Gastroesophageal sphincter (tissue), 4 donors: ENCODE results near the genes ASIC5 and ETFDH.

DNA sequence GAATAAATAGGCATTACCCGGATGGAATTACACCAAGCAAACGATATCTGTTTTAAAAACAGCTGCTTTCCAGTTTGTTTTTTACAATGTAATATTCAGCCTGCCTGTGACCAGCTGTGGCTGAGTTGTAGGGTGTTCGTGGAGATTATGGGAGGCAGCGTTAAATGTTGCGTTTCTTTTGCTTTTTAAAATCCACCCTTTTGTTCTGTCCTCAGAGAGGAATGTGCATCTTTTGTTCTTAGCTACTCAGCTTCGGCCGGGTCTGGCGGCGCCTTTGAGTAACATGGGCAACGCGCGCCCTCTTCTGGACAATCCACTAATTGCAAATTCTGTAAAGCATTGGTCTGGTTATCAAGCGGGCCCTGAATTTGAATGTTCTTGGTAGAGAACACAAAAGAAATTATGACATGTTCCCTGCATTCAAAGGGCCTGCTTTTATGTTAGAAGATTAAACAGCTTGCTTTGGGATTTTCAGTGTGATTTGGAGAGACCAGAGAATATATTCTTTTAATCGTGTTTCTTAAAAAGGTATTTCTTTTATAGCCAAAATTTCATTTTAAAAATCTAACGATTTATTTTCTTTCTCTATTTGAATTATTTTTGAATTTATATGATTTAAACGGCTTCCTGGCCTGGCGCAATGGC is 76.3 kb upstream of the TRIM2 start:
- PRO-cap, result no peak
- RAMPAGE, long total RNA, 4 experiments, result no peak in any of the 4 experiments

- PRO-cap, result no peak
- RAMPAGE, long total RNA, 4 experiments, result no peak in any of the 4 experiments
These were observed 31.0 kb downstream of the TMEM131L start for GRCh38 chr4:153497076-153497663.

GRCh38 chr4:153538755-153539303 is 72.7 kb downstream of the TMEM131L start:
- PRO-cap, result no peak
- RAMPAGE, long total RNA, 4 experiments, result no peak in any of the 4 experiments

DNA sequence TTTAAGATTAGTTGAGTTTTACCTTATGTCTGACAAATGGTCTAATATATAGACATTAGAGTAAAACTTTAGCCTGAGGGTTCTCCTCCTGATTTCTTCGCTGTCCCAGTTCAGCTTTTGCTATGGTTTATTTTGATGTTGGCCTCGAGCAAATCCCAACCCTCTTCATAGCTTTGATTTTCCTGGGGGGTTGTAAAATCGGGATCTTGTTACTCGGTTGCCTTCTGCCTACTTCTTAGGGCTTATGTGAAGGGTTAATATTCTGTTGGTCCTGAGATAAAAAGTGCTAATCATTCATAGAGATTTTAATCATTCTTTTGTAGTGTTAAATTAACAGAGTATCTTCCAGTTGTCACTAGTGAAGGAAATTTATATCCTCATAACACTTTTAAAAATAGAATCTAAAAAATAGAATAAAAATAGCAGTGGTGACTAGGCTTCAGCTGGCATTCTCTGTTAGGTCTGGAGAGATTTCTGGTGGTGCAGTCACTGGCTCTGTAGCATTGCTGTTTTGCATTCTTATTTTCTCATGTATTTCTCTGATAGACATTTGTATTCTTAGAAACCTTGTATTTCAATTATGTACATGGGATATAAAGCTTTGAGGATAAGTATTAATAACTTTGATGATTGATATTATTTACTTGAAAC is 87.5 kb downstream of the TMEM131L start:
- PRO-cap, result unidirectional peak, plus-strand start at position 449 of the sequence
- RAMPAGE, long total RNA, 4 experiments, result no peak in any of the 4 experiments

GRCh38 chr4:153652415-153652835 is 31.7 kb upstream of the TLR2 start:
- PRO-cap, result bidirectional peak, plus-strand start at chr4:153652680, minus-strand start at chr4:153652579
- RAMPAGE, long total RNA, 4 experiments, result no peak in any of the 4 experiments

DNA sequence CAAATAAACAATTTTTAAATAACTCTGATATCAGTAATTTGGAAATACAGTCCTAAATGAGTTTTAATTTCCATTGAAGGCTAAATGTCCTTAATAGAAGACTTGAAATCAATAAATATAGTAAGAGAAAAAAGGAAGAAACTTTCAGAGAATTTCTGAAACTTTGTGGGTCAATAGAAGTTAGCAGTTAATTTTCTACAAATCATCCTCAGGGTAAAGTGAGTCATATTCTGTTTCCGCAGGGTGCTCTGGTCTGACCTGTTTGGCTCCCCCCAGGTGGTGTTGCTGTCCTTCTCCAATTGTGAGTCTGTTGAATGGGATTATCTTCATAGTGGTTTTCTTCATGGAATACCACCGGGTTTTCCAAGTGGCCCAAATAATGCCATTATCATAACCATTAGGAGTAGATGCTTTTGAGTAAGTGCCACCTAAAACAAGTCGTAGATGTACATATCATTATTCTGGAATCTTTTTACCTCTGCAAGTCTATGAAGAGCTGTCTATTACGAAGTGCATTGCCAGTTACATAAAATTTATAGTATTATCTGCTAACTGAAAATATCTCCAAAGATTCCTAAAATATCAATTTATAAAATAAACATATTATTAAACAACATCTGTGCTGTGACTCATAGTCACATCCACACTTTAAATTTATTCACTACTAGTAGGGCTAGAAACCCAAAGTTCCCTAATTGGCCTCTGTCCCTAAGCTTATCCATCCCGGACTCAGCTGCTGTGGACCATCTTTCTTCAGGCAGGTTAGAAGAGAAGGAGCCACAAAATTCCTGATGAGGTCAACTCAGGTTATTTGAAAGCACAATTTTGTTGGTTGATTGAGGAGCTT is 7.6 kb downstream of the FGG start:
- PRO-cap, result no peak
- RAMPAGE, long total RNA, 4 experiments, result no peak in any of the 4 experiments

- PRO-cap, result no peak
- RAMPAGE, long total RNA, 4 experiments, result no peak in any of the 4 experiments
These were observed 1.9 kb downstream of the FGG start for GRCh38 chr4:154610372-154611107.

DNA sequence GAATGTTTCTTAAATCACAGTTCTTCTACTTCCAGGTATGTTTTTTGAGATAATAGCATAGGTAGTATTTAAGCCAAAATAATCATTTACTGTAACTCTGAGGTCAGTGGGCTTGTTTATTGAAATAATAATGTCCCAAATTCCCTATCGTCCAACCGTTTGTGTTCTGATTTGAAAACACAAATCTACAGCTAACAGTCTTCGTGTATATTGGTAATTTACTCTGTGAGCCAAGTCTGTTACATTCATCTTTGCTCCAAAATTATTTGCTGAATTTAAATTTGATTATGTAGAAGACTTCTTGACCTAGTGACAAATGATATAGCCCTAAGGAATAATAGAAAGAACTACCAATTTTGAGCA is 3.0 kb upstream of the FGG start:
- PRO-cap, result no peak
- RAMPAGE, long total RNA, 4 experiments, result no peak in any of the 4 experiments

GRCh38 chr4:155304408-155305284 is 72.1 kb downstream of the MAP9 start:
- PRO-cap, result no peak
- RAMPAGE, long total RNA, 4 experiments, result no peak in any of the 4 experiments

DNA sequence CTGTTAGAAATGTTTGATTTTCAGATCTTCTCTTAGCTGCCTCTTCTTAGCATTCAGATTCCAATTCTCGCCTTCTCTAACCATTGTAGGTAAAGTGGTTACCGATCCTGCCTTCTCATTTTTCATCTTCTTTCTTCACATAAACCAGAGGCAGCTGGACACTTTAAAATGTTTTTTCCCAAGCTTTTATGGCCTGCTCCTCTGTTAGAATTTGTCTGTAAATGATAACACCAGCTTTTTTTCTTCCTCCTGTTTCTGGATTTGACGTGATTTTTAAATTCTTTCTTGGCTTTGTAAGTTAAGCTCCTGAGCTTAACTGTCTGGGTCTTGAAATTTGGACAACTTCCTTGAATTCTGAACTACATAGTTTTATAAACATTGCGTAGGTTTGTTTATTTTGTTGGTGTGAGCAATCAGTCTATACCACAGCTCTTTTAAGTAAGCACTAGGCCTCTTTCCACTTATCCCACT is 144.6 kb upstream of the GUCY1A1 start:
- PRO-cap, result no peak
- RAMPAGE, long total RNA, 4 experiments, result start-site peak on the minus strand in 1 of 4 experiments, centred at position 136 of the sequence, 6 reads per replicate

GRCh38 chr4:155526516-155526911 is 140.1 kb upstream of the GUCY1A1 start:
- PRO-cap, result no peak
- RAMPAGE, long total RNA, 4 experiments, result no peak in any of the 4 experiments

GRCh38 chr4:155866183-155866436 is at the start of gene ASIC5:
Gene ASIC5 (minus strand): TSS chr4:155866277.
- PRO-cap, result no peak
- RAMPAGE, long total RNA, 4 experiments, result no peak in any of the 4 experiments

DNA sequence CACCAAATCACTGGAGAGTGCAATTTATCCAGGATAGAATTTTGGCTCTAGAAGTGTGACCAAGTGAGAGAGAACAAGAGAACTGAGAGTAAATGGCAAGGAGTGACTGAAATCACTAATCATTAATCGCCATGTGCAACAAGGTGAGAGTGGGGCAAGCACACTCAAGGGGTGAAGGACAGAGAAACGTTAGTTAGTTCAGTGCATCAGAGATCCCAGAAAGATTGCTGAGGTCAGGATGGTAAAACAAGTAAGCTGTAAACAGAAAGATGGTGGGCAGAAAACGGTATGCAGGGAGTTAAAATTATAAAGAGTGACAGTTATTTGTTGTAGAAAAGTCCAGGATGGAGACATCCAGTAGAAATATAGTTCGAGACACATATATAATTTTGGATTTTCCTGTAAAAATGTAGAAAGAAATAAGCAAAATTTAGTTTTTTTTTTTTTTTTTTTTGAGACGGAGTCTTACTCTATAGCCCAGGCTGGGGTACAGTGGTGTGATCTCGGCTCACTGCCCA is 17.9 kb upstream of the ASIC5 start:
- PRO-cap, result no peak
- RAMPAGE, long total RNA, 4 experiments, result no peak in any of the 4 experiments

- PRO-cap, result bidirectional peak, plus-strand start at chr4:156946766, minus-strand start at chr4:156946683
- RAMPAGE, long total RNA, 4 experiments, result no peak in any of the 4 experiments
These were observed 24.9 kb downstream of the PDGFC start for GRCh38 chr4:156946470-156947396.

DNA sequence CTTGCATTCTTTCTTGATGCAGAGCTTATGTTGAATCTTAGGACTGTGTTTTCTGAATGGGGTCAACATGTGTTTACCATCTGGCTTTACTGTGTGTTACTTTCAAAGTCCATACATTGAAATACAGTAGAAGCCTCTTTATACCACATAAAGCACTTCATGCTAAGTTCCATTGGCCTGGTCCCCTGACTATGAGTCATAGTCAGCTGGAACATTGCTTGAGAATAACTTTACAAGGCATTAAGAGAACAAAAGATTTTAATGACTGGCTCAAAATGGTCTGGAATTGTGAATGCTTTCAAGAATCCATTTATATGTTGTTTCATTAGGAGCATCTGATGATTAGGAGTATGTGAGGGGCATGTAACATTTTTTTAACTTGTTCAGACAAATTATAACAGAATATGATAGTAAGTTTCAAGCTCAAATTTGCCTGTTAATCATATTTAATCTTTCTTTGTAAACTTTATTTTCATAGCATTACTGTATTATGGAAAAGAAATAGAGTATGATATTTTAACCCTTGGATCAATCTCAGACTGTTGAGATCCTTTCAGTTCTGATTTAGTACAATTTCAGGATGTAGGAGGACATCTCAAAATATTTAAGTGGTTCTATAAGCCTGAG is 152.4 kb downstream of the GASK1B start:
- PRO-cap, result no peak
- RAMPAGE, long total RNA, 4 experiments, result no peak in any of the 4 experiments

- PRO-cap, result no peak
- RAMPAGE, long total RNA, 4 experiments, result no peak in any of the 4 experiments
These were observed 13.3 kb upstream of the TMEM144 start for GRCh38 chr4:158196845-158197542.

DNA sequence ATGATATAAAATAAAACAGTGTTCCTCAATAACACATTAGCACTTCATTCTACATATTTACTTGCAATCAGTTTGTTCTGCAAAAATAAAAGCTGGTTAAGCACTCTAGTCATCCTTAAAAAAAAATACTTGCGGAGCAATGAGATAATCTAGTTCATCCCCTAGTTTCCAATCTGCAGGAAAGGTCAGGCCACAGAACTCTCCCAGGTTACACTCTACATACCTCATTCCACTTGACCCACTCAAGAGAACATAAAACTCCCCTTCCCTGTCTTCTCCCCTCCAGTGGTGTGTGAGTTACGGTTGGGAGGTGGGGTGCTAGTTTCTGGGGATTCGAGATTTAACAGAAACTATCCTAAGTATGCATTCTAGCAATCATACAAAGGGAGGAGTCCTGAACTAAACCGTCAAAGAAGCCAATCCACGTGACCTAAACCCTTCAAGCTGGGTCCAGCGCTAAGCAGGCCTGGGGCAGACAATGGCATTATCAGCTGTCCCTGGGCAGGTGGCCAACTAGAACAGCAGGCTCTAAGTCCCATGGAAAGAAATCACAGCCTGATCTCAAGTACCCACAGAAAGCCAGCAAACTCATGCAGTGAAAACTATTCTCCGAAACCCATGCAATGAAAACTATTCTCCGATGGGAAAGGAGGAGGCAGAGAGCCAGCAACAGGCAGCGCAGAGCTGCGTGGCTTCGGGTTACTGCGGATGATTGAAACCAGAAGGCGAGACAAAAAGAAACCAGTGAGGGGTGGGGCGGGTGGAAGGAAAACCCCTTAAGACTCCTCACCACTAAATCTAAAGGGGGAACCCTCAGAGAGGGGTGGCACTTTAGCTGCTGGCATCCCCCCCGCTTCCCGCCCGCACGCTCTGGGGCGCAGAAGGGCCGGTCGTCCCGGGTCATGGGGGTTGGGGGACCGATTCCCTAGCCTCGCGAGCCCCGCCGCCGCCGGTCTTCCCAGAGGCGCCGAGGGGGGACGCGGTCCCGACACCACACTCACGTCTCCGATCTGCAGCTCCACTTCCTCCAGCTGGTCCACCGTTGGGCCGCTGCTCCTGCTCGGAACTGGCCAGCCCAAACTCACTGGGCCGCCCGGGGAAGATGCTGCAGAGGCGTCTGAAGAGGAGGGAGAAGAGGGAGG is 701 bp downstream of the C4orf46 start:
- PRO-cap, result unidirectional peak, plus-strand start at position 679 of the sequence
- RAMPAGE, long total RNA, 4 experiments, result no peak in any of the 4 experiments

DNA sequence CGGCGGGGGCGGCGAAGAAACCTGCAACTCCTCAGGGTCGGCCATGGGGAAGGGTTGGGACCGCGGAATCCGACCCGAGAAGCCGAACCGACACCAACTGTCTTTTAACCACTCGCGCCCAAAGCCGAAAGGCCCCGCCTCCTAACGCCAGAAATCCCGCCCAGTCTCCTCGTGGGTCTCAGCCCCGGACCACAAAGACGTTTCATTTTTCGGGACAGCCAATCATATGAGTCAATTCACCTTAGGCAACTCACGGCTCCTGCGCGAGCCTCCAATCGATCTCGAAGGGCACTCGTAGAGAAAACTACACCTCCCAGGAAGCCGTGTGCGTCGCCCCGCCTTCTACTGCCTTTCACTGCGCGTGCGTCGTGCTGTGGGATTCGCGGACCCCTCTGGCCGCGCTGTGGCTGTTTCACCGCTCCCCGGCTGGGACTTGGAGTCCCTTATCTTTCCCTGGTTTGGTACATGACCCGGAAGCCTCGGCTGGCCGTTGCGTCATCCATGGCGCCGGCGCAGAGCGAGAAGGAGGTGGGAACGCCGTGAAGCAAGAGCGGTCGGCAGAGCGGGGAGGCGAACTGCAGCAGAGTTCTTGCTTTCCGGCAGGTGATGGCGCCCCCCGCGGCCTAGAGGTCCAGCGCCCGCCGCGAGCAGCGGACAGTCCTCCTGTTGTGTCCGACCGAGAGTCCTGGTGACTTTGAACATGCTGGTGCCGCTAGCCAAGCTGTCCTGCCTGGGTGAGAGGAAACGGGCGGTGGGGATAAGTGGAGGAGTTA is at the start of gene ETFDH:
TSS of gene ETFDH (plus strand) at position 540 of the 773 bp plus-strand sequence.
- PRO-cap, result bidirectional peak, plus-strand start at position 379 of the sequence, minus-strand start at position 143 of the sequence; bidirectional peak, plus-strand start at position 657 of the sequence, minus-strand start at position 435 of the sequence
- RAMPAGE, long total RNA, 4 experiments, result start-site peak on the plus strand in 3 of 4 experiments, centred at positions 559 to 562 of the sequence, 84 to 364 reads per replicate; start-site peak on the minus strand in 4 of 4 experiments, centred at positions 111 to 292 of the sequence, 11 to 46 reads per replicate

DNA sequence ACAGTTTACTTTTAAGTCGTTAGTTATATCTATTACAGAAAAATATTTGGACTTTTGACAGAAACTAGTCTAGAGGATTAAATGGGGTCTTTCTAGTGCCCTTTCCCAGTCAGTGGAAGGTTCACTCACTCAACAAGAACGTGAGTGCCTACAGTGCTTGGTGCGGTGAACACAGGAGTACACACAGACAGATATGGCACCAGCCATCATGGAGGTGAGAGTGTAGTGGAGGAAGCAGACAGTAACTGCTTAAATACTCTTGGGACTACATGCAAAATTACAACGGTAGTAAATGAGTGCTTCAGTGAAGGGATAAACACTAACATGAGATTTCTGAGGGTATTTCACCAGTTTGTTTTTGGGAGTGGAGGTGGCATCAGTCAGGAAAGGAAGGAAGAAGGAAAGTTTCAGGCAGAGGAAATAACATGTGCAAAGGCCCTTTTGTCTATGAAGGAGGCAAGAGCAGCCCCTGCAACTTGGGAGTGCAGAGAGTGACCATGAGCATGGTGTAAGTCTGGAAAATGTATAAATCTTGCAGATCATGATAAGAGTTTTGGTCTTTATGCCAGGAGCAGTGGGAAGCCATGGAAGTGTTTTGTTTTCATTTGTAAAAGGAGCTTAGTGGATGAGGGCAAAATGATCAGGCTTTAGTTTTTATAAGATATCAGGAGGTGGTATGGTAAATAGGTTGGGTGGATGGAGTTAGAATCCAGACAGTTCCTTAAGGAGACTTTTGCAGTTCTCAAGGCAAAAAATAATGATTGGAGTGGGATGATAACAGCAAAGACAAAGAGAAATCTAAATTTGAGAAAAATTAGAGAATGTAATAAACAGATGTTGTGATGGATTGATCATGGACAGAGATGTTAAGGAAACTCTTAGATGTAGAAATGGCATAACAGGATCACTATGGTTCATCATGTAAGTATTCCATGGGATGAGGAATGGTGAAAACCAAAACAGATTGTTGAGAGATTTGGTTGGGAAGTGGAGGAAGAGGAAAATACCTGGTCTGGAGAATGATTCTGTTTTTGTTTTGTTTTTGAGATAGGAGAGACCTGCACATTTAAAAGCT is 162.5 kb downstream of the RAPGEF2 start:
- PRO-cap, result no peak
- RAMPAGE, long total RNA, 4 experiments, result no peak in any of the 4 experiments

DNA sequence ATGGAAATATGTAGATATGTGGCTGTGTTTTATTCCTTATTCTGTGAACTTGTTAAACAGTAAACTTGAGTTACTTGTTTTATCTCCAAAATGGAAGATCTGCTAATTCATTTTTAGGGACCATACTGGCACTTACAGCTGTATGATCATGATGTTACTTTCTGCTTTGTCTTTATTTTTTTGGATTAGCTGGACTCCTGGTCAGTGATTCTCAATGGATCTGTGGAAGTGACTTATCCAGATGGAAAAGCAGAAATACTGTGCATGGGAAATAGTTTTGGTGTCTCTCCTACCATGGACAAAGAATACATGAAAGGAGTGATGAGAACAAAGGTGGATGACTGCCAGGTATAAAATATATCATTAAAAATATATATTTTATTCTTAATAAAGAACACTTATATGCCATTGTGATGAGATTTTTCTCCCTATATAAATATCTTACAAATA is 220.4 kb downstream of the RAPGEF2 start:
- PRO-cap, result no peak
- RAMPAGE, long total RNA, 4 experiments, result no peak in any of the 4 experiments